Epithelial cell of alveolus of lung (primary cell): ENCODE measurements around a stretch of chr1.

DNA sequence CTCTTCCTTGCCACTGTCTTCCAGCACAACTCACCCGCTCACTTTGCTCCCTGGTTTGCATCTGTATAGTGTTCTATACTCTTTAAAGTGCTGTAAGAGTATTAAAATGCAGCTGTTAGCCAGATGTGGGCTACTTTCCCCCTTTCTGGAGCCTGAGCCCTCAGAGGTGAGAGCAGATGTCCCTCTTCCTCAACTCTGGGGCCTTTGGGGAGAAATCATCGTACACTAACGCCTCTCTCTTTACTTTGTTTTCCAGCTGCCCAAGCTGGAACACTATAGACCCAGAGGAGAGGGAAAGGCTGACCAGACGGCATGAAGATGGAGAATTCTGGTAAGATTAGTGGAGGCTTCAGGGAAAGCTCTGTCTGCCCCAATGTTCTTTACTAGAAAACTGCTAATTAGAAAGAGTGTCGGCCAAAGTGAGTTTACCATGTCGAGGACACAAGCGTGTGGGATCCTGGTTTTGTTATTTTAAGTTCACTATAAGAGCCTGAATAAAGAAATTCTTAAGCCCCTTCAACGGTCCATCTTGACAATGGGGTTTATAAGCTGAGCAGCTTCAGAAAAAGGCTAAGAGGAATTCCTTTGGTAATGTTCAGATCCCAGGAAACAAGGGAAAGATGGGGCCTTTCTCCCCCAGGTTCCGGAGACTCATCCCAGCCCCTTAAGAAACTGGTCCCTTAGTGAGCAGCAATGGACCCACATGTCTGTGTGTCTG is 39.6 kb downstream of the CAPN2 start:
- RAMPAGE, long total RNA: no peak
- RRBS: no CpG with 5 or more reads among the region's 9 CpGs

DNA sequence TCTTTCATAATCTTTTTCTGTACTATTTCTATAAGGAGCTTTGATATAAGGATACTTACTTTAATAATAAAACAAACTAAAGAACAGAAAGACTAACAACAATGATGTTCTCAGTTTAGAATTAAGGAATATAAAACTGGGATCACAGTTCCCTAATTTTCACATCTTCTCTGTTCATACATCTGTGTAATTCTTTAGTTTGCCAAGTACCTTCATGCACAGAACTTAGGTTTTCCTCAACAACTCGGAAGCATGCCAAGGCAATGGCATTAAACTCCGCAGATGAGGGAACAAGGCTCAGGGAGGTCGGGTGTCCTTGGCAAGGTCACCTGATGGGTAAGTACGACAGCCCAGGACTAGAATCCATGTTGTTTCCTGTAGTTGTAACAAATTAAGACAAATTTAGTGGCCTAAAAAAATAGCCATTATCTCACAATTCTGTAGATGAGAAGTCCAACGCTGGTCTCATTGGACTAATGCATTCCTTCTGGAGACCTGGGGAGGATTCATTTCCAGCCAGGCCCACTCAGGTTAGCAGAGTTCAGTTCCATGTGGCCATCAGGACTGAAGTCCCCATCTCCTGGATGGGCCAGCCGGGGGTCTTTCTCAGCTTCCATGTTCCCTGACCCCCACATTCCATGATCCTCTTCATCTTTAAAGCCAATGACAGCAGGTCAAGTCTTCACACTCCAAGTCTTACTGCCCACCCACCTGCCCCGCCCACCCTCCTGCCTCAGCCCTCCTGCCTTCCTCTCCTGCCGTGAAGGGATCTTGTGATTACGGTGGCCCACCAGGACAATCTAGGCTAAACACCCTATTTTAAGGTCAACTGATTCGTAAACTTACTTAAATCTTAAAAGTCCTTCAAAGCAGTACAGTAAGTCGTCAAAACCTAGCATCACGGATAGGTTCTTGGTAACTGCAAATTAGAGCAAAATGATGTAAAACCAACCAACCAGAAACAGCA is 66.2 kb downstream of the CAPN2 start:
- RAMPAGE, long total RNA: no peak
- RRBS: no CpG with 5 or more reads among the region's 12 CpGs

DNA sequence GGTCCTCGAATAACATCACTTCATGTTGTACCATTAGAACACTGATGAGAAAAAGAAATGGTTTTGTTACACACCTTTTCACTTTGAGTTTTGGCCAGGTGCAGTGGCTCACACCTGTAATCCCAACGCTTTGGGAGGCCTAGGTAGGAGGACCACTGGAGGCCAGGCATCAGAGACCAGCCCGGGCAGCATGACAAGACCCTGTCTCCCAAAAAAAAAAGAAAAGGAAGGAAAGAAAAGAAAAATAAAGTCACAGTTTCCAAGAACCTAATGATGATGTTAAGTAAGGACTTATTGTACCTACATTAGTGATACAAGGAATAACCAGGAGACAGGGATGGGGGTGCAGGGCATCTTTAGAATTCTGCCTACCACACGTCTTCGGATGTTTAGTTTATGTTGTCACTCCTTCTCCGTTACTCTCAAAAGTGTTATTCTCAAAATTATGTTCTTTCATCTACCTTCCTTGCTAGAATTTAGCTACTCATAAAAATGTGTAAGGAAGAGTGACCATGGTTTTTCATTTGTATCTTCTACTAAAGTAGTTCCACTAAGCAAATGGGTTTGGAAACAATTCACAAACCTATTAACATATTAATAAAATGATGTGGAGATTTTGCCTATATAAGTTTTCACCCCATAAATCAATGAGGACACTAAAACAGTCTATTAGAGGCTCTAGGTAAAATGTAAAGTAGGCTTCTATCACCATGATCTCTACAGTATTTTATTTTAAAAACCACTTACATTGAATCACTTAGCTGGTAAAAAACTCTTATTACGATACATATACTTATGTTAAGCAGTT is 66.4 kb downstream of the TP53BP2 start:
- RAMPAGE, long total RNA: no peak
- RRBS: no CpG with 5 or more reads among the region's 7 CpGs

GRCh38 chr1:223849113-223849909 is 3.6 kb upstream of the TP53BP2 start:
- RAMPAGE, long total RNA: no peak
- RRBS: no CpG with 5 or more reads among the region's 6 CpGs

DNA sequence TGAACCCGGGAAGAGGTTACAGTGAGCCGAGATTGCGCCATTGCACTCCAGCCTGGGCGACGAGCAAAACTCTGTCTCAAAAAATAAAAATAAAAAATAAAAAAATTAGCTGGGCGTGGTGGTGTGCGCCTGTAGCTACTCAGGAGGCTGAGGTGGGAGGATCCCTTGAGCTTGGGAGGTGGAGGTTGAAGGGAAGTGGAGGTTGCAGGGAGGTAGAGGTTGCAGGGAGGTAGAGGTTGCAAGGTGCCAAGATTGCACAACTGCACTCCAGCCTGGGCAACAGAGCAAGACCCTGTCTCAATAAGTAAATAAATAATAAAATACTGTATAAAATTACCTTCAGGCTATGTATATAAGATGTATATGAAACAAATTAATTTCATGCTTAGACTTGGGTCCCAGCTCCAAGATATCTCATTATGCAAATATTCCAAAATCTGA is 62.1 kb upstream of the FBXO28 start:
- RAMPAGE, long total RNA: no peak
- RRBS: no CpG with 5 or more reads among the region's 7 CpGs

DNA sequence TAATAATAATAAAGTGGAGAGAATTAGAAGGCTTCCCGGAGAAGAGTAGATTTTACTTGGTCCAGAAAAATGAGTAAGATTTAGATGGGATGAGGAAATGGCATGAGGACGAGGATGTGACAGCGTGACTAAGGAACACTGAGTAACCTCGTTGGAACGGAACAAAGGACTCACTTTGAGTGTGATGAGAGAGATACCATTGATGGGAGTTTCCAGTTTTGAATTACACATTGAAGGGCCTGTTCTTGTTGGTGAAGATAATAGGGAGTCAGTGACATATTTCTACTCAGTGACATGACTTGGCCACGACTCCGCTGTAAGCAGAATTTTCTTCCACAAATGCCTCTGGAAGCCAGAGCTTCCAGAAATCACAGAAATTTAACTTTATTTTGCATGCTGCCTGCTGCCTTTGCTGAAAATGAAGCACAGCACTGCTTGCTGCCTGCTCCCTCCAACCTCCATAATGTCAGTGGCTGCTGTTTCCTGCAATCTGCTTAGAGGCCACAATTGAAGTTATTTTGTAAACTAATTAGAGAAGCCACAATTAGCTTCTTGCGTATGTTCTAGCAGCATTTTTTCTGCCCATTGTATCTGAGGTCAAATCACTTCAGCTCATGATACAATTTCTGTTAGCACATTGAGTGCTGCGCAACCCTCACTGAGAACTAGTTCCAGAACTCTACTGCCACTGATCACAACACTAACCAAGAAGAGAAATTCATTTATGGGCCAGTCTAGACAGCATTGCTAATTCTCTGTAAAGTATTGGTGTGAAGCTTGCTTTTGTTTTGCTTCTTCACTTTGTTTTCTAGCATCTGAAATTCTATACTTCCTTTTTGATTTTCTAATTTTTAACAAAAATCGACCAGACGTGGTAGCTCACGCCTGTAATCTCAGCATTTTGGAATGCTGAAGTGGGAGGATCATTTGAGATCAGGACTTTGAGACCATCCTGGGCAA is 33.5 kb upstream of the FBXO28 start:
- RAMPAGE, long total RNA: no peak
- RRBS: no CpG with 5 or more reads among the region's 12 CpGs

- RAMPAGE, long total RNA: no peak
- RRBS: 2% methylated on average over 26 of the region's 95 CpGs
Observed at GRCh38 chr1:224183388-224184493, 701 bp downstream of the DEGS1 start.

DNA sequence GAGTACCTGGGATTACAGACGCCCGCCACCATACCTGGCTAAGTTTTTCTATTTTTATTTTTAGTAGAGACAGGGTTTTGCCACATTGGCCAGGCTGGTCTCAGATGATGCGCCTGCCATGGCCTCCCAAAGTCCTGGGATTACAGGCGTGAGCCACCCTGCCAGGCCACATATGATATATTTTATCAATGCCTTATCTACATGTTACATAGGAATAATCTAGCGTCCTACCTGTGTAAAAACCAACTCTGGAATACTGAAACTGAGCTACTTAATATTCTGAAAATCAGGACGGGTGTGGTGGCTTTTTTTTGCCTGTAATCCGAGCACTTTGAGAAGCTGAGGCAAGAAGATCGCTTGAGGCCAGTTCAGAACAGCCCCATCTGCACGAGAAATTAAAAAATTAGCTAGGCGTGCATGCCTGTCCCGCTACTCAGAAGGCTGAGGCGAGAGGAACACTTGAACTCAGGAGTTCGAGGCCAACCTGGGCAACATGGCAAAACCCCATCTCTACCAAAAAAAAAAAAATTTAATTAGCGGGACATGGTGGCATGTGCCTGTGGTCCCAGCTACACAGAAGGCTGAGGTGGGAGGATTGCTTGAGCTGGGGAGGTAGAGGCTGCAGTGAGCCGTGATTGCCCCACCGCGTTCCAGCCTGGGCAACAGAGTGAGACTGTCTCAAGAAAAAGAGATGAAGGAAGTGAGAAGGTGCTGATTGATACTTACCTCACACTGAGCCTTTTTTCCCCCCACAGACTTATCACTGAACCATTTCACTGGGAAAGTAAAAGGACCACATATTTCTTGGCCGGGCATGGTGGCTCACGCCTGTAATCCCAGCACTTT is 2.8 kb downstream of the DEGS1 start:
- RAMPAGE, long total RNA: no peak
- RRBS: no CpG with 5 or more reads among the region's 19 CpGs

- RAMPAGE, long total RNA: no peak
- RRBS: no CpG with 5 or more reads among the region's 12 CpGs
Observed at GRCh38 chr1:224195098-224195630, 12.1 kb downstream of the DEGS1 start.

- RAMPAGE, long total RNA: no peak
- RRBS: no CpG with 5 or more reads among the region's 9 CpGs
Observed at GRCh38 chr1:224205876-224206302, 22.8 kb downstream of the DEGS1 start.

- RAMPAGE, long total RNA: no peak
- RRBS: no CpG with 5 or more reads among the region's 9 CpGs
Observed at GRCh38 chr1:224209977-224210706, 27.1 kb downstream of the DEGS1 start.

GRCh38 chr1:224245119-224245720 is 62.2 kb downstream of the DEGS1 start:
- RAMPAGE, long total RNA: no peak
- RRBS: no CpG with 5 or more reads among the region's 2 CpGs

DNA sequence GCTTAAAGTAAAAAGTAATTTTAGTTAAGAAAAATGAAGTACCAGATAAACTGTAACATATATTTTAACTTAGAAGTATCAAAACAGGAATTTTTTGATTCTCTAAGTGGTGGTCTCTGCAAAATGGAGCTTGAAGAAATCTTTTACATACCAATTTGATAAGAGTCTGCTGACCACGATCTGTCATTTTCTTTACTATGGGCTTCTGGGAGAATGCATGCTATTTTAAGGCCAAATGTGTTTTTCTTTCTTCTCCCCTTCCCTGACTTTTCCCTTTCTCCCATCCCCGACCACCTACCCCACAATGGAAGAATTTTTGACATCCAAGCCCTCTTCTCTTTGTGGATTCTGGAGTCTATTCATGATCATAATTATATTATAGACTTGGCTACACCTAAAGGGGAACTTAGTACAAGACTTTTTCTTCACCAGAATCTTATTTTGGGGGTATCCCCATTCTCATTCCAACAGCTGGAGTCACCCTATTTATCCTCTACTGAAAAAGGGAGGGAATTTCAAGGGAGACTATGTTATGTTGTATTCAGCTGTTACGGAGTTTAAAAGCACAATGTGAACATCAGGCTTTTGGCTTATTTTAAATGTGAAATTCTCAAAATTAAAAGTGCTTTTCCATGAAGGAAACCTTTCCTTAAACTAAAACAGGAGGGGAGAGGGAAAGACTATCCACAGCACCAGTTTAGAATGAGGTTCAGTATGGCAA is 31.4 kb downstream of the CNIH4 start:
- RAMPAGE, long total RNA: no peak
- RRBS: no CpG with 5 or more reads among the region's 3 CpGs

GRCh38 chr1:224509810-224510271 is 75.2 kb upstream of the WDR26 start:
- RAMPAGE, long total RNA: no peak
- RRBS: no CpG with 5 or more reads among the region's 9 CpGs

DNA sequence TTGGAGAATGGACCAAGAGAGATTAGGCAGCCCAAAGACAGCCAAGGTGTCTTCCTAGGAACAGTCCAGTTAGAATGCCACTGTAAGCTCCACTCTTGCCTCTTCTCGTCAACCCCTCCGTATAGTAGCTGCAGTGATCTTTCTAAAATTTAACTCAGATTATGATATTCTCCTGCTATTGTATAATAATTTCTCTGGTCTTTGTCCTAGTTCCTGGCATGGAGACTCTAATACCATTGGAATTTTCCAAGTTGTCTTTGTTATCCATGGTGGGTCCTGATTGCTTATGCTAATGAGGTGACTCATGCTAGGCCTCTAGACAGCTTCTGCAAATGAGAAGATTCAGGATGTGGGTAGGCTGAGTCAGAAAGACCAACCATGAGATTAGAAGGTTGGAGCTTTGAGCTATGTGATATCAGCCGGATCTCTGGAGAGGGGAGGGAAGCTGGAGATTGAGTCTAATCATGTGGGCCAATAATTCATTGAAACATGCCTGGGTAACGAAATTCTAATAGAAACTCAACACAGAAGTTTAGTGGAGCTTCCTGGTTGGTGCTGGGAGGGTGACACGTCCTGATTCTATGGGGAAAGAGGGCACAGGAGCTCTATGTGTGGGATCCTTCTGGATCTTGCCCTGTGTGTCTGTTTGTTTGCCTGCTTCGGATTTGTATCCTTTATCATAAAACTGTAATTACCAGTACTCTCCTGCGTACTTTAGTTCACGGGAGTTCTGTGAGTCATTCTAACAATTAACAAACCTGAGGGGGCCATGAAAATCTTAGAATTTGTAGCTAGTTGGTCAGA is 73.2 kb upstream of the CNIH3 start:
- RAMPAGE, long total RNA: no peak
- RRBS: no CpG with 5 or more reads among the region's 8 CpGs

GRCh38 chr1:225425148-225425923 is 2.5 kb downstream of the LBR start:
- RAMPAGE, long total RNA: no peak
- RRBS: no CpG with 5 or more reads among the region's 7 CpGs

DNA sequence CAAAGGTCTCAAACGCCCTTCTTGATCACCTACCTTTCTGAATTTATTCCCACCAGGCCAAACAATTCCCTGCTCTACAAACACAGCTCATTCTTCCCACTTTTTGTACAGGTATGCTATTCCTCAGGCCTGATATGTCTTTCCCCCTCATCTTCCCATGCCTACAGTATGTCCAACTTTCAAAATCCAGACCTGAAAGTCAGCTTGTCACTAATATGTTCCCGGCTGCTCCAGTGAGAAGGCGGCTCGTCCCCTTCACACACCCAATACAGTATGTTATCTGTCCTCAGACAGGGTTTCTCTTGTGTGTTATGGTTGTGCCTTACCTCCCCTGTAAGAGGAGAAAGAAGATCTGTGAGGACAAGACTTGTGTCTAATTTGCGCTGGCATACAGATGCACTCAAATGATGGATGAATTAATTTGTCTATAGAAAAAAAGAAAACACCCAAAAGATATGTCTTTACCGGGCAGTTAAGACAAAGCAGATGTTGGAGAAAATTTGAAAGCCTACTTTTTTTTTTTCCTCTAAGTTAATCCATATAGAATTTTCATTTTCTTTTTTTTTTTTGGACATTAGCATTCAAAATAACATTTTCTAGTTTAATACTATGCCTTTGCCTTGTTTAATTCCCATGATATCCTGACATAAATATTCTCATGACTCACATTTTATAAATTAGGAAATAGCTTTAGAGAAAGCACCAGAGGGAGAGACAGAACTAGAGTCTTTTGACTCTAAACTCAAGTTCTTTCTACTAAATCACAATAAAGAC is 105.1 kb downstream of the ENAH start:
- RAMPAGE, long total RNA: no peak
- RRBS: no CpG with 5 or more reads among the region's 6 CpGs

DNA sequence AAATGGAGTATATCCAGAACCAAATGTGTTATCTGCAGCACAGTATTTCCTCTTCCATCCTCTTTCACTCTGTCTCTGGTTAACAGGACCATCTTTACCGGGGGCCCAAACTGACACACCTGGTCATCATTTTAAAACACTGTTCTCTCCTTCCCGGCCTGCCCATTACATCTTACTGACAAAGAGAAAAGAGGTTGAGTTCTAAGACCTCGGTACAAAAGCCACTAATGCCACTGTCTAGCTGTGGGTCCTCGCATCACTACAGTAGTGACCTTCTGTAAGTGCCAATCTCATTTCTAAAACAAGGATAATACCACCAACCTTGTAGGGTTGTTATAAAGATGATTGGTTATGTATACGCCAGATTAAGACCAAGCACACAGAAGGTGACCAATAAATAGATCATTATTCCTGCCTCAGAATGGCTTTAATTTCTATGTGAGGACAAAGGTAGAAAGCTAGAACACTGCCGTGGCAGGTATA is 103.6 kb downstream of the ENAH start:
- RAMPAGE, long total RNA: no peak
- RRBS: no CpG with 5 or more reads among the region's 6 CpGs

GRCh38 chr1:225634394-225635049 is 18.4 kb downstream of the ENAH start:
- RAMPAGE, long total RNA: no peak
- RRBS: no CpG with 5 or more reads among the region's 4 CpGs

GRCh38 chr1:225657469-225657994 is 4.6 kb upstream of the ENAH start:
- RAMPAGE, long total RNA: no peak
- RRBS: no CpG with 5 or more reads among the region's 7 CpGs